SK-N-MC (cell line): ENCODE data around the genes TUSC2, RBM15B and GPR62.

GRCh38 chr3:49905964-49906614, 2.4 kb upstream of the MST1R start:
- RRBS, result no CpG with 5 or more reads among the region's 13 CpGs

DNA sequence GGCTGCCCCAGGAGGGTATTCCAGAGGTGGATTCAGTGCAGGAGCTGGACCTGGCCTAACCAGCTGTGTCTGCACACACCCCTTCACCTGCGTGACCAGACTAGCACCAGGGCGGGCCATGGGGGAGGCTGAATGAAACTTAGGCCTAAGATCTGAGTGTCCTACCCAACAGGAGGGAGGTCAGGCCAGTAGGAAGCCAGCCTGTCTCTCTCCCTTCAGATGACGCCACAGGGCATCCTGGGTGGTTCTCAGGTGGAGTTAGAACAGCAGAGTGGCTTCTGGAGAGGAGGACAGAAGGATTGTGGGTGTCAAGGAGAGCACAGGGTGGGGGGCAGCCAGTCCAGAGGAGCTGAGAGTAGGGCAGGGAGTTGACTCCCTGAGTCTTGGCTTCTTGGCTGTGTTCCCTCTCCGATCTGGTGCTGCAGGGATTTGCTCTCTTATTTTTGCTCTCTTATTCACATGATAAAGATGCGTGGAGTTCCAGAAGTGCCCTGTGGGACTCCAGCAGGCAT, 3.3 kb upstream of the SEMA3F start:
- RRBS, result no CpG with 5 or more reads among the region's 5 CpGs

DNA sequence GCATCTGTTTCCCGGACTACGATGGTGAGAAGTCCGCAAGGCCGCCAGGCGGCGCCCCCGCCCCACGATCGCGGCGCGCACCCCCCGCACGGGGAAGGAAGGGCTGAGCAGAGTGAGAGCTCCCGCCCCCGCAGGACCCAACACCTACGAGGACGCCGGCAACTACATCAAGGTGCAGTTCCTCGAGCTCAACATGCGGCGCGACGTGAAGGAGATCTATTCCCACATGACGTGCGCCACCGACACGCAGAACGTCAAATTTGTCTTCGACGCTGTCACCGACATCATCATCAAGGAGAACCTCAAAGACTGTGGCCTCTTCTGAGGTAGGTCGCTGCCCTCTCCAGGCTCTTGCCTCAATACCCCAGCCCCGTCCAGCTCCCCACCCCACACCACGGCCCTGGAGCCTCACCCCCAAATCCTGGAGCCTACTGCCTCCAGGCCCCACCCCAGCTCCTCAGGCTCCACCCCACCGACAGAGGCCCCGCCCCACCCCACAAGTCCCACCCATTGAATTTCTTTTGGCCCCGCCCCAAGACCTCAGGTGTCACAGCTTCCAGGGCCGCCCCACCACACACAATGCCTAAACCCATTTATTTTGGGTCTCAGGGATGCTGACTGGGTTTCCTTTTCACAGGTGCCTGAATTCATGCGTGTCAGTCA, 3.4 kb downstream of the GNAT1 start:
- RRBS, result no CpG with 5 or more reads among the region's 40 CpGs

- RRBS, result no CpG with 5 or more reads among the region's 4 CpGs
Observed at GRCh38 chr3:50242106-50242505, 6.1 kb downstream of the GNAI2 start.

- RRBS, result no CpG with 5 or more reads among the region's 11 CpGs
Observed at GRCh38 chr3:50246512-50247094, 10.6 kb downstream of the GNAI2 start.

GRCh38 chr3:50256493-50257301, 12.2 kb upstream of the SEMA3B start:
- RRBS, result no CpG with 5 or more reads among the region's 13 CpGs

DNA sequence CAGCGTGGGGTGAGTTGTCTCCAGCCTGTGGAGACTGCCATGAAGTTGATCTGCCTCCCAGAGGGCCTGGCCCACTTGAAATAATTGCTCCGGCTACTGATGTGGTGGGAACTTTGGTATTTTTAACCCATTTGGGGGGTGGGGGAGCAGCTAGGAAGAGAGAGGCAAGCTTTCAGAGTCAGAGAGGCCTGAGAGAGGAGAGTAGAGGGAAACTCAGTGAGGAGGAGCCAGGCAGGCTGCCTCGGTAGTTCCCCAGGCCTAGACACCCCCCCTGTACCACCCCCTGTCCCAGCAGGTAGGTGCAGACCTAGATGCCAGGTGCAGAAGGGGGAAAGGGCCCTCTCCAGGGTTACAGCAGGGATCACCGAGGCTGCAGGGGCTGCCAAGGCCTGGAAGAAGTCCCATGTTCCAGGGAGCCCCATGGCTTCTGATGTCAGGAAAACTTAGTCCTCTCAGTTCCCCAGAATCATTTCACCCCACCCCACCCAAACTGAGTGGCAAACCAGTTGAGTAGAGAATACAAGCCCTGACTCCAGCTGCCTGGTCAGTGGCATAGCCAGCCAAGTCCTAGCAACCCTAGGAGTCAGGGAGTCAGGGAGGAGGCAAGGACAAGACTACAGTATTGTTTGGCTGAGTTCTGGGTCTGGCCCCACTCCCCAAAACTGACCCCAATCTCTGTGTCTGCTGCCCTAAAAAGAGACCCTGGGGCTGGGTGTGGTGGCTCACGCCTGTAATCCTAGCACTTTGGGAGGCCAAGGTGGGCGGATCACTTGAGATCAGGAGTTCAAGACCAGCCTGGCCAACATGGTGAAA, 7.4 kb upstream of the SEMA3B start:
- RRBS, result no CpG with 5 or more reads among the region's 6 CpGs

GRCh38 chr3:50262767-50264058, 5.7 kb upstream of the SEMA3B start:
- RRBS, result no CpG with 5 or more reads among the region's 13 CpGs

GRCh38 chr3:50300295-50300978, 1.2 kb upstream of the HYAL3 start:
- RRBS, result no CpG with 5 or more reads among the region's 12 CpGs

DNA sequence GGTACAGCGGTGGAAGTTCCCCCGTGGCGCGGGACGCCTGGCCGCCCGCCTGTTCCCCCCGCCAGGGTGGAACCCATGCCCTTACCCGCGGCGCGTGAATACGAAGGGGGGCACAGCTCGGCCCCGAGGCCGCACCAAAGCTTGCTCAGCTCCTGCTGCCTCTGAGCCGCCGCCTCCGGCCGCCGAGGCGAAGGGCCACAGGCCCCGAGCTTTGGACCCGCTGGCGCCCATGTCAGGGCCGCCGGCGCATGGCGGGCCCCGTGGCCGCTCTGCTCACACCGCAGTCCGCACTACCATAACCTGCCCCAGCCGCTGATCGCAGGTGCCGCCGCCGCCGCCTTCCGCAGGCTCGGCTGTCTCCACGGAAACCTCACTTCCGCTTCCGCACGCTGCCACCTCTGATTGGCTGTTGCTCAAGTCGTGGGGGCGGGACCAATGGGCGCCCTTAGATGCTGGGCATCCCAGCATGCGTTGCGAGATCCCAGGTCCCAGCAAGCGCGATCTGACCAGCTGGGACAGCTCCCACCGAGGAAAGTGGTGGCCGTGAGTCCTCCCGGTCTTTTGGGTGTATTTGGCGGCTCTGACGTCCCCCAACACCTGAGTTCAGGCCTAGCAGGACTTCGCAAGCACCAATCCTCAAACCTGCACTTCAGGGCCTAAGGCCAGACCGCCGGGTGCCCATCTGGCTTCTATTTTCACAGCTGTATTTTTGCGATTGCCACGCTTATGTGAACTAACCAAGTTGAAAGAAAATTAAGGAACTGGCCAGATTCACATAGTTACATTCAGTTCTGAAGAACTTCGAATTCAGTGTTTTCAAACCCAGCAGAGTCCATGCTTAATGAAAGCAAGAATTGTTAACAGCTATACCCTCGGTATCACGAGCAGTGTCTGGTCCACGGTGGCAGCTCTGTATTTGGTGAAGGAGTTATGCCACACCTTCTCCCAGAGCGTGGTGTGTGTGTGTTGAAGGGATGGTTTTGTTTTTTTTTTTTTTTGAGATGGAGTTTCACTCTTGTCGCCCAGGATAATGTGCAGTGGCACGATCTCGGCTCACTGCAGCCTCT, at the start of gene TUSC2:
TSS of gene TUSC2 (minus strand) at position 355 of the 1,067 bp plus-strand sequence.
- RRBS, result 6% methylated on average over 11 of the region's 70 CpGs

DNA sequence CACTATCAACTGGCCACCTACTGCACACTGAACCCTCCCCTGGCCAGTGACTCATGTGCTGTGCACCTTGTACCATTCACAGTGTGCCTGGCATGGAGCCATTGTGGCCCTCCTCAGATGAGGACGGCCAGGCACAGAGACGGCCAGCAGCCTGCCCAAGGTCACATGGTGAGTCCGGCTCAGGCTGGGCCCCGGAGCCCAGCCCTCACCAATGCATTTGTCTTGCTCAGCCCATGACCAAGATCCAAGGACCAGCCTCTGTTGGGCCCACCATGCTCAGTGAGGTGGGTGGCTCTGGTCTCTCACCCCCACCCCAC, 35.8 kb upstream of the TMEM115 start:
- RRBS, result no CpG with 5 or more reads among the region's 4 CpGs

- RRBS, result no CpG with 5 or more reads among the region's 37 CpGs
Observed at GRCh38 chr3:50449991-50451295, 53.0 kb downstream of the CACNA2D2 start.

GRCh38 chr3:50547039-50547482, 20.5 kb downstream of the C3orf18 start:
- RRBS, result no CpG with 5 or more reads among the region's 4 CpGs

GRCh38 chr3:51391222-51391422, at the start of gene RBM15B:
Gene RBM15B, plus strand, starts transcription at chr3:51391285.
- RRBS, result under 1% methylated on average over 15 of the region's 34 CpGs

- RRBS, result under 1% methylated on average over 69 of the region's 151 CpGs
Observed at GRCh38 chr3:51391423-51392526, 690 bp downstream of the RBM15B start.

- RRBS, result no CpG with 5 or more reads among the region's 9 CpGs
Observed at GRCh38 chr3:51441423-51442059, 50.5 kb downstream of the RBM15B start.

GRCh38 chr3:51798535-51799136, 19.6 kb upstream of the IQCF6 start:
- RRBS, result no CpG with 5 or more reads among the region's 1 CpG

DNA sequence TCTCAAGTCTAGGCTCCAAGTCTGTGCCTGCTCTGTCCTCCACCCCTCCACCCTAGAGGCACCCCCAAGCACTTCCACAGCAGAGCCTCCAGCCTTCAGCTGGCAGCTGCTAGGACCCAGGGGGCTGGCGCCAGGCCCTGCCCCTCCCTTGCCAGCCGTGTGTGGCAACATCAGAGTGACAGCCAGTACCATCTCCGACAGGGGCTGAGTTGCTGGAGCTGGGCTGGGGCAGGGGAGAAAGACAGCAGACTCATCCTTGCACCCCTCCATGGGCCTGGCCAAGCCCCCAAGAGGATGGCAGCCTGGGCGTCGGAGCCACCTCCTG, at the start of gene GPR62:
TSS of gene GPR62 (plus strand) at position 185 of the 325 bp plus-strand sequence.
- RRBS, result no CpG with 5 or more reads among the region's 5 CpGs

GRCh38 chr3:52024992-52025399, 29.3 kb upstream of the RPL29 start:
- RRBS, result no CpG with 5 or more reads among the region's 3 CpGs

DNA sequence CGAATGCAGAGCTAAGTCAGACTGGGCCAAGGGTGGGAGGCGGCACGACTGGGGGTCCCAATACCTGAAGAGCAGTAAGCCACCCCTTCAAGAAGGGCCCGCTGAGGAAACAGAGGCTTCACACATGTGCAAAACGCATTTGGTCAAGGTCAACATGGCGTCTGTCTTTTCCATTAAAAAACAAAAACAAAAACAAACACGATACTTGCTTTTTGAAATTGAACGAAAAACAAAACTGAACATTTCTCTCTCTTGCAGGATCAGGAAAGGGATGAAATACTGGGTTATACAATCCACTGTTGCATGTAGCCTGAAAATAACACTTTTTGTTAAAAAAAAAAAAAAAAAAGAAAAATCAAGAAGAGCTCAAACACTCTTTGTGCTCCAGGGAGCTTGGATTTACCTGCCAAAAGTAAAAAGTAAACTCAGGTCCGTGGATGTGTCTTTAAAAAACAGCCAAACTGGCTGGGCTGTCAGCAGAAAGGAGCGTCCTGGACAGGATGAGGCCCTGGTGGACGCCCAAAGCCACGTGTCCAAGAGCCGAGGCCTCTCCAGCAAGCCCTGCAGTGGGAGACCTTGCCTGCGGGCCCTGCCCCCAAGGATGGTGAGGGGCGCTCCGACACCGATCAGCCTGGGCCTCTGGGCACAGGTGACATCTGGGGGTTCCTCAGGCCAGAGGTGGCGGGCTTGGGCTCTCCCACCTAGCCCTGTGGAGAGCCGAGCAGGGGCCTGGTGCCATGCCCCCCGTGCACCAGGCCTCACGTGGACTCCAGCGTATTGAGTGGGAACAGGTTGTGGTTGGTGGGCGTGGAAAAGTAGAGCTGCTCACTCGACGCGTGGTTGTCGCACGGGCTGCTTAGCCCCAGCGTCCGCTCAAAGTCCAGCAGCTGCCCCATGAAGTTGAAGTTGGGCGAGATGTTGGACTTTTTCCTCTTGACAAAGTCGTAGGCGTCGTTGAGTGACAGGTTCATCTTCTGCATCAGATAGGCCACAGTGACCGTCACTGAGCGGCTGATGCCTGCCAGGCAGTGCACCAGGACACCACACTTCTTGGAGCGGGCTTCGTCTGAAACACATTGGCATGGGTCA, 6.0 kb downstream of the DUSP7 start:
- RRBS, result no CpG with 5 or more reads among the region's 38 CpGs